Camera-type eye (tissue), 1 donor: ENCODE measurements around the genes SAAL1 and LDHA.

GRCh38 chr11:18019823-18020582 lies 7.2 kb upstream of the SERGEF start:
- RAMPAGE, long total RNA: no peak

GRCh38 chr11:18105472-18106505 lies at the start of gene SAAL1:
SAAL1 (minus strand) TSS chr11:18106082.
- RAMPAGE, long total RNA: no peak

- RAMPAGE, long total RNA: no peak
These were observed 657 bp downstream of the HPS5 start for GRCh38 chr11:18321341-18321625.

- RAMPAGE, long total RNA: start-site peak on the plus strand at chr11:18394560-18394599, 344 reads
These were observed at the start of gene LDHA for GRCh38 chr11:18393815-18394719. LDHA (plus strand) TSS chr11:18394563.

DNA sequence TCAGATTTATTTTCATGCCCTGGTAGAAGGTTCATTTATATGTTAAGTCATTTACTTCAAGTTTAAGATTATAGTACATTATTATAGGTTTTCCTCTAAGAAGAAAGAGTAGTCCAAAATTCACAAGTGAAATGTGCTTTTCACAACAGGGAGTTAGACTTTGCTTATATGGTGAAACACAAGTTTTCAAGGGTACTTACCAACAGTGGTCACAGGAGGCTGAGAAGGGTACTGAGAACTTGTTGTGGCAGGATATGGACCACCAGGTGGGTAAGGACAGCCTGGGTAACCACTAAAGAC lies 24.5 kb downstream of the TSG101 start:
- RAMPAGE, long total RNA: no peak

DNA sequence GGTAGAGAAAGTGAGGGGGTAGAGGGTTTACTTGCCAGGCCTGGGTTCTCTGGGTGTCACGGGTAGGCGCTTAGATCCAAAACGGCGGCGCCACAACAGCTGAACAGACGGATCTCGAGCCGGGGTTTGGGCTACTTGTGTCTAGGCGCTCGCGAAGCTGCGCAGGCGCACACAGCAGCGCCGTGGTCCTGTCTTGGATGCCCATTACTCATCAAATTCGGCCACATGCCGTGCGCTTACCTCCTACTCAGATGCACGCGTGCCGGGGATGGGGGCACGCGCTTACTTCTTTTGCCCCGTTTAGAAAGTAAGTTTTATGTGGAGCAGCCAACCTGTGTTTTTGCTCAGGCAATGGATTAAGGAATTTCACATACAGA lies 501 bp upstream of the SPTY2D1 start:
- RAMPAGE, long total RNA: start-site peak on the minus strand centred at position 142 of the sequence, 56 bp wide, 9 reads

GRCh38 chr11:19181334-19181709 lies 20.5 kb downstream of the CSRP3 start:
- RAMPAGE, long total RNA: no peak

- RAMPAGE, long total RNA: no peak
These were observed 17.1 kb upstream of the CSRP3 start for GRCh38 chr11:19218714-19219392.

- RAMPAGE, long total RNA: no peak
These were observed 948 bp upstream of the E2F8 start for GRCh38 chr11:19241458-19242327.

DNA sequence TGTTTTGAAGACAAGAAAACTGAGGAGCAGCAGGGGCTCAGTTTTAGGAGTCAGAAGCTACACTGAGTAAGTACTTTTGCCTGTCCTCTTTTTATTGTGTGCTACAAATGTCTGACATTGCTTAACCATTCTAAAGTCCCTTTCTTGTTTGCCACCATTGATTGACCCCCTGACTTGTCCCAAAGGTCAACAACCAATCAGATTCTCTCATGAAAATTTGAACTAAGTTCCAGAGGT lies 101.2 kb upstream of the E2F8 start:
- RAMPAGE, long total RNA: no peak

- RAMPAGE, long total RNA: no peak
These were observed 104.2 kb upstream of the E2F8 start for GRCh38 chr11:19344781-19345498.

DNA sequence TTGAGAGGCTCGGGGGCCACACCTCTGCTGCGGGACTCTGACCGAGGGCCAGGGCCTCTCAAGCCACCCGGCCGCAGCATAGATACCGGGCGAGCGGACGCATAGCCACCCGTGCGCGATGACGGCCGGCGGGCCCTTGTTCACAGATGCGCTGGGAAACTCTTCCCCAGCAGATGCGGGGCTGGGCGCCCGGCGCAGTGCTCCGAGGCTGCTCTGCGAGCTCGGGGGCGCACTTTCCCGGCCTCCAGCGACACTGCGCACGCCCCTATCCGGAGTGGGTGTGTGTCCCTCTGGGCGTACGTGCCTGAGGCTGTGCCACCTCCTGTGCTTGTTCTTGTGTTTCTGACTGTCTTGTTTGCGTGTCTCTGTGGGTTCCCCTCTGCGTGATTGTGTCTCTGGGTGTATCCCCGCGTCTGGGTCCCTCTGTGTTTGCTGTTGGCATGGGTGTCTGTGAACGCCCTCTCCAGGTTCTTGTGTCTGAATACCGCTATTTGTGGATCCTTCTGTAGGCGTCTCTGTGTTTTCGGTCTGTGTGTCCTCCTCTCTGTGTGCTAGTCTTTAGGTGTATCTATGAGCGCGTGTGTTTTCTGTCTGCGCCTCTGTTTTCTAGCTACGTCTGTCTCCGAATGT lies 104.9 kb upstream of the E2F8 start:
- RAMPAGE, long total RNA: no peak

GRCh38 chr11:19346129-19346801 lies 105.5 kb upstream of the E2F8 start:
- RAMPAGE, long total RNA: no peak

DNA sequence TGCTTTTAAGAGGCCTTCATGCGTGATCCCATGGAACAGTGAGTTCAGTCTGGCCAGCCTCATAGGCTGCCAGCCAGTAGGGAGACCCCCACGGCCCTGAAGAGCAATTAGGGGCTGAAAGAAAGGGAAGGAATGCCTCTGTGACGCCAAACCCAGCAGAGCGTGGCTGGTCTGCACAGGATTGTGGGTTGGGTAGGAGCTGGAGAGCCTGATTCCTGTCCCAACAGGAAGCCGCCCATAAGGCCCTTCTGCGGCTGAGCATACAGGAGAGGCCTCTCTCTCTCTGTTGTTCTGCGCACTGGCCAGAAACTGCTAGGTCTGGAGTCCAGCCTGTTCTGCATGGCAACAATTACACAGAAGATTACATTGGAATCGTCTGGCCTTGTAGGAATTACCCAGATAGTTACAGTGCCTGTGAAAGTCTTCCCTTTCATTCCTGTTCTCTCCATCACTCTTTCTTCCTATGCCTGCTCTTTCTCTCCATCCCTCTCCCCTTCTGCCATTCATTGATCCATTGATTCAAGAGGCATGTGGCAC lies 181.6 kb upstream of the E2F8 start:
- RAMPAGE, long total RNA: no peak

GRCh38 chr11:19459367-19459934 lies 218.7 kb upstream of the E2F8 start:
- RAMPAGE, long total RNA: no peak

DNA sequence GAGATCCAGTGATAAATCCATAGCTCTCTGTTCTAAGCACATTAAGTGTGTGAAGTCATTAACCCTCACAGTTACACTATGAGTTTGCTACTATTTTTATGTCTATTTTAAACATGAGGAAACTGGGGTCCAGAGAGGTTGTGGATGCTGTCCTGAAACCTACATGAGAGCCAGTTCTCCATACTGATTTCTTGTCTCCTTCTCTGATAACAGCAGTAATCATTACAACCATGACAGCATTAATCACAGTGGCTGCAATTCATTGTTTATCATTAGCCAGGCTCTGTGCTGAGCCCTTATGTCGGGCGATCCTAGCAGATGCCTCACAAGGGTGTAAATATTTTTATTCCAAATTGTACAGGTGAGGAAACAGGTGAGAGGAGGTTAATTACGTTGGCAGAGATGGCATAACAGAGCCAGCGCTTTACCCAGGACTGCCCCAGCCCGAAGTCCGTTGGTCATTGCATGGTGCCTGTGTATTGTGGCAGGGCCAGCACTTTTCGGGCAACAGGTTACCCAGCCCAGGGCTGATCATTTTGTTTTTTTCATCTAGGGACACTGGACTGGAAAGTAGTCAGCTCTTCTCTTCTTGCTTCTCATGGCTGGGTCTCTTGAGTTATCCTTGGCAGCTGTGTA lies 202.3 kb upstream of the NAV2 start:
- RAMPAGE, long total RNA: no peak

DNA sequence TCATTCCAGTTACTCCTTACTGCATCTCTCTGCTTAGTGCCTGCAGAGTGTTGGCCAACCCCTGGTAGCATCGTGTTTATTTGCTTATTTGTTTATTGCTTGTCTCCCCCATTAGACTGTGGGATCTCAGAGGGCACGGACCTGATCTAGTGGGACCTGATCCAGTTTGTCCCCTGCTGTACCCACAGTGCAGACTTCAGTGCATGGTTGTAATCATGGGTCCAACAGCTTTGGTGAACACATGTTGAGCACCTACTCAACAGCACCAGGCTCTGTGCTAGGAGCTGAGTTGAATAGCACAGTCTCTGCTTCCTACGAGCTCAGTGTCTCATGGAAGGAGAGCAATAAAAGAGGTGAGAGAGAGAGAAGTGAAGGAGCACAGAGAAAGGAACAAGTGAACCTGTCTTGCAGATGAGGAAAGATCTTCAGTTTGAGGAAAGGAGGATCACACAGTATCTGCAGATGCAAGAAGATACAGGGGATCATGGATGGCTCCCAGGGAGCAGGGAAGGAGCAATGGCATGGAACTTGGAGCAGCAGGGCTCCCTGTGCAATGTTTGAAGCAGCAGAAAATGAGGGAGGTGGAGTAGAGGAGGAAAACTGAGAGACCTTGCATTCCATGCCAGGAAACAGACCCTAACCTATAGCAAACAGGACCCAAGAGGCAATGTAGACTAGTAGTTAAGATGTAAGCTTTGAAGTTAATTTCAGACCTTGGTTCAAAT lies 178.3 kb upstream of the NAV2 start:
- RAMPAGE, long total RNA: no peak

GRCh38 chr11:19832916-19833115 lies 120.2 kb downstream of the NAV2 start:
- RAMPAGE, long total RNA: no peak

GRCh38 chr11:19978566-19979397 lies 181.5 kb downstream of the DBX1 start:
- RAMPAGE, long total RNA: no peak

DNA sequence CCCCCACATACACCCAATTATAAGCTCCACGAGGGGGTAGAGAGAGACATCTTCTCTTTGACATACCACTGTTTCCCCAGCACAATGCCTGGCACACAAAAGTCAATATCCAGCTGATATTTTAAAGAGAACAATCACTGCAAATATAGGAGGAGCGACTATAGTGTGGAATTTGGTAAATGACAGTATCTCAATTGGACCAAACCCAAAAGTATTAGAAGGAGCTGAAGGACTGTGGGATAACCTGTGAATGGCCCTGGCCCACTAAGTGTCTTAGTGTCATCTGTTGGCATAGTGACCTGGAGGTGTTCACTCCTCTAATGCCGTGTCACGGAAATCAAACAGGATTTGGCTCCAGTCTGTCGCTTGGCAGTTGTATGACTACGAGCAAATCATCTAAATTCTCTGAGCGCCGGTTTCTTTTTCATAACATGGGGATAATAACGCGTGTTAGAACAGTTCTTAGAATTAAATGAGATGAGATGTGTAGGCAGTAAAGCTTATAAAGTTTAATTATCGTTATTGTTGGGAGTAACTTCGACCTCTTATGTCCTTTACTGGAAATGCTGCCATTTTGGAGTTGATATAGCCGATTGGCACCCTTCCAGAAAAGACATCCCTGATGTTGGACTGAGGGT lies 144.5 kb downstream of the DBX1 start:
- RAMPAGE, long total RNA: no peak